CMK (cell line): ENCODE data around the gene CLDN16.

DNA sequence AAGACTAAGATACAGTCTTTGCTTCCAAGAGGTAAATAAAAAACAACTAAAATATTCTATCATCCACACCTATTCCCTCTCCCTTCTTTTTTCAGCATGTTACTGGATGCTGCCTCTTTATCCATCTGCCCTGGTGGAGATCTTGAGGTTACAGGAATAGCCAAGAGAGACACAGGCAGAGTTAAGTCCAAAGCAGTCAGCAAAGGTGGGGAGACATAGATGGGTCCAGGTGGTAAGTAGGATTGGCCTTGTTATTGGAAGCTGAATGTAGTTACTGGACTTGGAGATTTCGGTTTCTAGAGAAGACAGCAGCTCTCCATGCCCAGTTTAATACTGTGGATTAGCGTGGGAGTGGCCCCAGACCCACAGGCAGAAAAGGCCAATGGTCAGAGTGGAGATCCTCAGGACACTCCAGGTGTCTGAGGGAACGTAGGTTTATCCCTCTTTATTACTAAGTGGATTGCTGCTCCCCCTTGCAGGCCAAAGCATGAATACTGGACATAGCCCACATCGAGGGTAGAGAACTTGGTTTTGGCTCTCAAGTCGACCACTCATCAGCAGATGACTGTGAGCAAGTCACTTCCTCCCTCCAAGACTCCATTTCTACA lies 225.5 kb upstream of the TPRG1 start:
- RRBS, result no CpG with 5 or more reads among the region's 5 CpGs

DNA sequence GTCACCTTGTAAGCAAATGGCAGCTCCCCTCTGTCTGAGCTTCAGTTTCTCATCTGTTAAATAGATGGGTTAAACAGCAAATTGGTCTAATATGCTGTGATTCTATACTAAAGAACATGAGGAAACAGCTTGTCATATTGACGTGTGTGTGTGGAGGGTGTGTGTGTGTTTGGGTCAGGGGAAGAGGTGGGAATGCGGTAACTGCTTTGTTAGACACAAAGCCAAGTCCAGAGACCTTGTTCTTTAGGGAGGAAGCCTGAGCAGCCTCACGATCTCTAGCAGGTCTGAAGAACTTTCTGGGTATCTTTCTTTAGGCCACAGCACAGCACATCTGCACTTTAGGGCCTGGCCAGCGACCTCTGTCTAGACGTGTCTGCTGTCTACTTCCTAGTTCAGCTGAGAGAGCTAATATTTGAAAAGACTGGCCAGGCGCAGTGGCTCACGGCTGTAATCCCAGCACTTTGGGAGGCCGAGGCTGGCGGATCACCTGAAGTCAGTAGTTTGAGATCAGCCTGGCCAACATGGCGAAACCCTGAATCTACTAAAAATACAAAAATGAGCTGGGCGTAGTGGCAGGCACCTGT lies 220.0 kb upstream of the TPRG1 start:
- RRBS, result no CpG with 5 or more reads among the region's 11 CpGs

- RRBS, result no CpG with 5 or more reads among the region's 11 CpGs
These were observed 149.1 kb upstream of the TPRG1 start for GRCh38 chr3:189022726-189022943.

DNA sequence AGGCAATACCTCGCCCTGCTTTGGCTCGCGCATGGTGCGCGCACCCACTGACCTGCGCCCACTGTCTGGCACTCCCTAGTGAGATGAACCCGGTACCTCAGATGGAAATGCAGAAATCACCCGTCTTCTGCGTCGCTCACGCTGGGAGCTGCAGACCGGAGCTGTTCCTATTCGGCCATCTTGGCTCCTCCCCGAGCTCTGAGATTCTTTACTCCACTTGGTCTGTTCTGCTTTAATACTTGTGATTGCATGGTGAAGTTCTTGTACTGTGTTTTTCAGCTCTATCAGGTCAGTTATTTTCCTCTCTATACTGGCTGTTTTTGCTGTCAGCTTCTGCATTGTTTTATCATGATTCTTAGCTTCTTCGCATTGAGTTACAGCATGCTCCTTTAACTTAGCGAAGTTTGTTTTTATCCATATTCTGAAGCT lies 148.7 kb upstream of the TPRG1 start:
- RRBS, result no CpG with 5 or more reads among the region's 16 CpGs

GRCh38 chr3:189132224-189133243 lies 39.2 kb upstream of the TPRG1 start:
- RRBS, result no CpG with 5 or more reads among the region's 13 CpGs

DNA sequence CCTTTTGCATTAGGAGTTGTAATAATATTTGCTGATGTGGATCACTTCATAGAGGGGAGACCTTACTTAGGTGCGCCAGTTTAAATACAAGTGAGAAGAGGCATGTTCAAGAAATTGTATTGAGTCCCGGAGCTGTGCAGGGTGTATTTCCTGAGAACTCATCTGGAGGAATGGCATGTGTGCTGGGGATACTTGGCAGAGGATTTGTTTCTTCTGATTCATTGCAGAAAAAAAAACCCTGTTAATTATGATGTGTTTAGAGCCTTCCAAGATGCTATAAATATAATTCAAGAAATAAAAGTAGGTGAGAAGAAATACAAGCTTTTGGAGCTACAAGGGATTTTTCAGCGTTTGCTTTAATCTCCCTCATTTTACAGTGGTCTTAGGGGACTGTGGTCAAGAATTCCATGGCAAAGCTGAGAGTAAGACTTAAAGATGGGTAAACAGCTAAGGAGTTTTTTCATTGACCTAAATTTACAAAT lies 97.6 kb downstream of the TPRG1 start:
- RRBS, result no CpG with 5 or more reads among the region's 3 CpGs

DNA sequence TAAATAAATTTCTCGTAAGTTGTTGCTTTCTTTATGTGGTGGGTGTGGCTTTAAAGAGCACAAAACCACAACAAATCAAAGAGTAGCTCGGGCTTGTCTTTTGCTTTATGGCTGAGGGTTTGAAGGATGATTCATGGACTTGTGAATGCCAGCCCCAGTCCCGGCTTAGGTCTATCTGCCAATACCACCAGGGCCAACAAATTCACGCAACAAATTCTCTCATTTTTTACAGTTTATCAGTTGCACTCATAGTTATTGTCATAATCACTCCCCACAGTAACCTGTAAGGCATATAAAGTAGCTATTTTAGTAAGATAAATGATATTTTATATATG lies 184.2 kb downstream of the TPRG1 start:
- RRBS, result no CpG with 5 or more reads among the region's 4 CpGs

- RRBS, result no CpG with 5 or more reads among the region's 6 CpGs
These were observed 47.3 kb downstream of the P3H2 start for GRCh38 chr3:190073253-190073956.

DNA sequence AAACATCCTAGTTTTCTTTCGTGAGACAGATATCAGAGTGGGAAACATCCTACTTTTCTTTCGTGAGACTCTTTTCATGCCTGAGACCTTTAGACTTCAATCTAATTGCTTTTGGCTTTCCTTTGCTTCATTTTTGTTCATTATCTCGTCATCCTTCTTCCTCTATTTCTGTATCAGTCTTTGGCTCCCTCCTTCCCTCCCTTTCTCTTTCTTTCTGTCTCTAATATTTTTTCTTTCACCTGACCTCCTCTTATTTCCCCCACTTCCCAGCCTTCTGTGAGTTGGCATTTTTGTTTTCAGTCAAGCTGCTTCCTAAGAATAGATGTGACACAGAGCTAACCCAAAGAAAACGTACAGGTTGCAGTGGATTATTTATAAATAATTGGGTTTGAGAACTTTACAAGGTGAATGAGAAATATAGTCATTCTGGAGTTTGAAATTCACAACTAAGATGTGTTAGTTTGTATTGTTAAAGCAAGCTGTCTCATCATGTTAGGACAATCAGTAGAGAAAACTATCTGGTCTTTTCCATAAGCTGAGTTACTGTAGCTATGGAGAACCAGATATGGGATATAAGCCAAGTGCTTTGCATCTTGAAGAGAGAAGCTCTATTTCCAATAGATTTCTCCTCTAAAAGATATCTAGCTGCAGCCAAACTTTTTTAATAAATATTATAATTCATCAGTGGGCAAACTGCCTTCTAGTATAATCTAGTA lies 11.4 kb downstream of the P3H2 start:
- RRBS, result no CpG with 5 or more reads among the region's 4 CpGs

GRCh38 chr3:190124035-190124454 lies 3.3 kb upstream of the P3H2 start:
- RRBS, result no CpG with 5 or more reads among the region's 3 CpGs

DNA sequence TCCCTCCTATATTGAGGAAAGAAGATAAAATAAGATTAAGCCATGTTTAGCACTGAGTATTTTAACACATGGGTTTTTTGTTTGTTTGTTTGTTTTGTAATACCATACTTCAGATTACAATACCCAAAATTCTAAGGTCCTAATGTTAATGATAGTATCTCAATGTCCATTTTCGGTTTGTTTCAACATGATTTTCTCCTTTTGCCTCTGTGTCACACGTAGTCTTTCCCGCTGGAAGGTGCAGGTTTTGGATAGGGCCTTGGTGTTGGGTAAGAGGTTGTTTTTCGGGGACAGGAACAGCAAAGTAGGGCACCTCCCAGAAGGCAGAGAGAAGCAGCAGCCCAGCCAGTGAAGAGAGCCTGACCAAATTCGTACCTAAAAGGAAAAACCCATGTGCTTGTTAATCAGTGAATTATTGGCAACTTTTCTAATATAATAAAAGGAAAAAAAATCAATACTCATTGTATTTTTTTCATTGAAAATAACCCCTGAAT lies 14.1 kb downstream of the CLDN1 start:
- RRBS, result no CpG with 5 or more reads among the region's 5 CpGs

GRCh38 chr3:190374414-190374854 lies 13.5 kb upstream of the CLDN16 start:
- RRBS, result no CpG with 5 or more reads among the region's 2 CpGs

DNA sequence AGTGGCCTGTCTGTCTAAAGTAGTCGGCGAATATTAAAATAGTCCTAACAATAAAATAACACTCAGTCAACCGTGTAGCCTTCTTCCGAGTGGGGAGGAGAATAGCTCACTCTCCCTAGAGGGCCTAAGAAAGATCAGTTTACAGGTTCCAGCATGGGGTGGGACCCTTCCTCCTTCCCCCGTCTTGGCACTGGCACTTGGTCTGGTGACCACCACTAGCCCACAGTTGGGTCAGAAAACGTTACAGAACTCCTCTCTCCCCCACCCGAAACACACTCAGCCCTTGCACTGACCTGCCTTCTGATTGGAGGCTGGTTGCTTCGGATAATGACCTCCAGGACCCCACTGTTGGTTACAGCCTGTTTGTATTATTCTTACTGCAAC lies at the start of gene CLDN16:
TSS of gene CLDN16 (plus strand) at position 371 of the 384 bp plus-strand sequence.
- RRBS, result no CpG with 5 or more reads among the region's 8 CpGs

DNA sequence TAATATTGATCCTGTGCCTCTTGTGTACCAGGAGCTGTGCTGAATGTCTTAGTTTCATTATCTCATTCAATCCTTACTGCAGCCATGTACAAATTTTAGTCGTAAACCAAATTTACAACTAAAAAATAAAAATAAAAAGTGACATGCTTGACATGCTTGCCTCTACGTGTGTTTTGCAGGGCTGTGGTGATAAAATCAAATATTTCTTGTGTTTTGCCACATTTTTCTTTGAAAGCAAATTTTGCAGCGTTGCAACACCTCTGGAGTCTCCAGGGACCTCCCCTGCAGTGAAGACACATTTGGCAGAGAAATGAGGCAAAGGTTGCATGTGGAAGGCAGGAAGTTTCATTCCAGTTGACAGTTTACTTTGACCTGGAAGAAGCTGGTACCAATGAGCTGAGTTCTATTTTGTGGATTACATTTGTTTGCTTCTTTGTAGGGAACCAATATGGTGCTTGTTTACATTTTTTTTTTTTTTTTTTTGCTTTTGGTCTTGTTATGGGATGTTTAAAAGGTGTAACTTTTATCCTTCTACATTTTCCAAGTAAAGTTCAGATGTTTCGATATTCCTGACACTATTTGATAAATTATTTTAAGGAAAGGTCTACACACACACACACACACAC lies 13.4 kb downstream of the IL1RAP start:
- RRBS, result no CpG with 5 or more reads among the region's 4 CpGs

DNA sequence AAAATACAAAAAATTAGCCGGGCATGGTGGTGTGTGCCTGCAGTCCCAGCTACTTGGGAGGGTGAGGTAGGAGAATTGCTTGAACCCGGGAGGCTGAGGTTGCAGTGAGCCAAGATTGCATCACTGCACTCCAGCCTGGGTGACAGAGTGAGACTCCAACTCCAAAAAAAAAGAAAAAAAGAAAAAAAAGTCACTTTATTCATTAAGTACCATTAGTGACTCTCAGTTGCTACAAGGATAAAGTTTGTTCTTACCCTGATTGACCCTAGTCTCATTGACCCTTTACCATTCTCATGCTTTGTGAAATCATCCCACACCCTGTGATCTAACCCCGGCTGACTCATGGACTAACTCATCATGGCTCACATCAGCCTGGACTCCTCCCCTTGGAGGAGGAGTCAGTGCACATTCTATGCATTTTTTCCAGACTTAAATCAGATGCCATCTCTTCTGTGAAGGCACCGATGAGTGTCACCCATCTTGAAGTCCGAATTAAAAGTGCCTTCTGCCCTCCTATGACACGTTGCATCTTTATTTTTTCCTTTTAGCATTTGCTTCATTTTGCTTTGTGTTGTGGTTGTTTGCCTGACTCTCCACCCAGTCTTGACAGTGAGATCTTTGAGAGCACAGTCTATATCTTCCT lies 71.9 kb downstream of the IL1RAP start:
- RRBS, result no CpG with 5 or more reads among the region's 6 CpGs

GRCh38 chr3:191246105-191246552 lies 47.1 kb downstream of the OSTN start:
- RRBS, result no CpG with 5 or more reads among the region's 6 CpGs

GRCh38 chr3:191425075-191425628 lies 35.8 kb upstream of the PYDC2 start:
- RRBS, result no CpG with 5 or more reads among the region's 10 CpGs

DNA sequence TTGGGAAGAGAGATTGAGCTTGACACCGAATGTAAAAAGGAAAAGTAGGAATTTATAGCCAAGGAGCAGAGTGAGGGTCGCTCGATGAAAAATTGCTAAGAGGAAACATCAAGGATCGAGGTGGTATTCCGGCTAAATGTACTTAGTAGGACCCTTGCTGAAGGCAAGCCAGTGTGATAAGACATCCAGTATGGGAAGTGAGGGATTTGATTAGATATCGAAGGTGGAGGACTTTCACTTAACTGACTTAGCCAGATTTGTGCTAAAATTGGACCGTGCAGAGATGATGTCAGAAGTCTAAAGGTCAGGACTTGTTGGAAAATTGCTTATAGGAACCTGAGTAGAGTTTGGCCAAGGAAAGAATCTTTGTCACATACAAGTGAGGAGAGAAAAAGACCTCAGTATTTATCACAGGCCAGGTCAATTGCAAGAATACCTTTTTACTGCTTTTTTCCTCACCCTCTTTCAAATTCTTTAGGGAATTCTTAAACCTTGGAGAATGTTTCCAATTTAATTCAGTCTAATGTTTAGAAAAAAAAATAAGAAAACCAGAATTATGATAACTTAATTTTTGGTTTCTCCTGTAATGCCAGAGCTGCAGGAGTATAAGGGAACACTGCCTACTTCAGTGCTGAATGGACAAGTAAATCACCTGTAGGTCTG lies 30.8 kb upstream of the PYDC2 start:
- RRBS, result no CpG with 5 or more reads among the region's 7 CpGs

GRCh38 chr3:193391955-193392462 lies 13.5 kb upstream of the ATP13A5 start:
- RRBS, result no CpG with 5 or more reads among the region's 8 CpGs